ENCODE data around the gene LRRC4C.

- PRO-cap, 7 experiments = no peak in any of the 7 experiments
These were observed 3.2 kb downstream of the APIP start for GRCh38 chr11:34912889-34913485.

GRCh38 chr11:34935315-34936063 lies 19.1 kb downstream of the PDHX start:
- PRO-cap, 7 experiments = no peak in any of the 7 experiments

GRCh38 chr11:35013236-35014454 lies 97.2 kb downstream of the PDHX start:
- PRO-cap, 7 experiments = peak in 5 of 7 experiments; most common plus-strand start chr11:35013686 (in 1); most common minus-strand start chr11:35013708 (in 5)

- PRO-cap, 7 experiments = no peak in any of the 7 experiments
These were observed 136.2 kb downstream of the CD44 start for GRCh38 chr11:35274846-35275977.

- PRO-cap, 7 experiments = no peak in any of the 7 experiments
These were observed 55.3 kb downstream of the SLC1A2 start for GRCh38 chr11:35363932-35364582.

DNA sequence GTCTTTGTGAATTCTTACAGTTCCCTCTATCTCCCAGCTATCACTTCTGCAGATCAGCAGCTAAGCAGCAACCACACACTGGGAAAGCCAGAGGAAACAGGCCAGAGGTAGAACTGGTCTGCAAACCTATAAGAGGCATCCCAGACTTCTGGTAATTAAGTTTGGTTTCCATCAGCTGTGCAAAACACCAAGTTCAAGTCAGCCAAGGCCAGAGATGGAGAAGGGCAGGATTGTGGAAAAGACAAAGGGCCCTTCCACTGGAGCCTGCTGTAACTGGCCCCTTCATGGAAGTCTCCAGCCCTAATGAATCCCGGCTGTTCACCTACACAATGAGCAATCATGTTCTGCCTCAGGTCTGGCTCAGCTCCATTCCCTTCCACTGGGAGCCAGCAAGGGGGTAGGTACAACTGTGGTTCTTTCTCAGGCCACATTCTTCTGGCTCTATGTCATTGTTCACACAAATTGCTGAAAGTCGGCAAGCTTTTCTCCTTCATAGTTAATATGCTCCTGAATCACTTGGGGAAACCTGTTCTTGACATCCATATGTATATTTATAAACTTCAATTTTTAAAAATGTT lies 4.7 kb upstream of the PAMR1 start:
- PRO-cap, 7 experiments = no peak in any of the 7 experiments

DNA sequence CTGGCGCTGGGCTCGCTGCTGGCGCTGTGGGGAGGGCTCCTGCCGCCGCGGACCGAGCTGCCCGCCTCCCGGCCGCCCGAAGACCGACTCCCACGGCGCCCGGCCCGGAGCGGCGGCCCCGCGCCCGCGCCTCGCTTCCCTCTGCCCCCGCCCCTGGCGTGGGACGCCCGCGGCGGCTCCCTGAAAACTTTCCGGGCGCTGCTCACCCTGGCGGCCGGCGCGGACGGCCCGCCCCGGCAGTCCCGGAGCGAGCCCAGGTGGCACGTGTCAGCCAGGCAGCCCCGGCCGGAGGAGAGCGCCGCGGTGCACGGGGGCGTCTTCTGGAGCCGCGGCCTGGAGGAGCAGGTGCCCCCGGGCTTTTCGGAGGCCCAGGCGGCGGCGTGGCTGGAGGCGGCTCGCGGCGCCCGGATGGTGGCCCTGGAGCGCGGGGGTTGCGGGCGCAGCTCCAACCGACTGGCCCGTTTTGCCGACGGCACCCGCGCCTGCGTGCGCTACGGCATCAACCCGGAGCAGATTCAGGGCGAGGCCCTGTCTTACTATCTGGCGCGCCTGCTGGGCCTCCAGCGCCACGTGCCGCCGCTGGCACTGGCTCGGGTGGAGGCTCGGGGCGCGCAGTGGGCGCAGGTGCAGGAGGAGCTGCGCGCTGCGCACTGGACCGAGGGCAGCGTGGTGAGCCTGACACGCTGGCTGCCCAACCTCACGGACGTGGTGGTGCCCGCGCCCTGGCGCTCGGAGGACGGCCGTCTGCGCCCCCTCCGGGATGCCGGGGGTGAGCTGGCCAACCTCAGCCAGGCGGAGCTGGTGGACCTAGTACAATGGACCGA lies 637 bp downstream of the FJX1 start:
- PRO-cap, 7 experiments = no peak in any of the 7 experiments

DNA sequence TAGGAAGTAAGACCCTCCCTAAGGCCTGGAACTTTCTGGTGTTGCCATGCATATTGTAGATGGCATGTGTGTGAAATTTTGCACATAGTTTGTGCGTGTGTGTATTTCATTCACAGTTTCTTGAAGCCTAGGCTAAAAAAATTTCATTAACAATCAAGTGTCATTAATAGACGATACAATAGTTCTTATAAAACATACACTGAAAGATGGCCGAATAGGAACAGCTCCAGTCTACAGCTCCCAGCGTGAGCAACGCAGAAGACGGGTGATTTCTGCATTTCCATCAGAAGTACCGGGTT lies 40.0 kb downstream of the TRIM44 start:
- PRO-cap, 7 experiments = no peak in any of the 7 experiments

DNA sequence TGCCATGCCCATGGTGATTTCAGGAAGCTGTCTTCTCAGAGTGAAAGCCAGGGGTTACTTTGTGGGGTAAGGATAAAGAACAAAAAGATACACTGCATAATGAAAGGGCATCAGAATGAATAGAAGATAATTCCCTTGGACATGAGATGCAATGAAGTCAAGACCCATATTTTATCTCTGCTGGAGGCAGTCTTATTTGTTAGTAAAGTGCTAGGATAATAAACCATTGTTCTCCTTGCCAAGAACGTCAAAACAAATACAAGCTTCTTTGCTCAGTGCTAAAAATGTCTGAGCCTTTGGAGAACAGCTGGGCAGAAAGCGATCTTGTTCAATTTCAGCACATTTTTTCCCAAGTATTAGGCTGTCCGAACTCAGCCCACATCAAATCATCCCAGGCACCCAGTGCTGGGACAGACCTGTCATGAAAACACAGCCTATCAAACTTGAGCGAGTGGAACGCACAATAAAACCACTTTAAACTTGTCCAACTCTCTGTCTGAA lies 38.0 kb upstream of the LDLRAD3 start:
- PRO-cap, 7 experiments = no peak in any of the 7 experiments

DNA sequence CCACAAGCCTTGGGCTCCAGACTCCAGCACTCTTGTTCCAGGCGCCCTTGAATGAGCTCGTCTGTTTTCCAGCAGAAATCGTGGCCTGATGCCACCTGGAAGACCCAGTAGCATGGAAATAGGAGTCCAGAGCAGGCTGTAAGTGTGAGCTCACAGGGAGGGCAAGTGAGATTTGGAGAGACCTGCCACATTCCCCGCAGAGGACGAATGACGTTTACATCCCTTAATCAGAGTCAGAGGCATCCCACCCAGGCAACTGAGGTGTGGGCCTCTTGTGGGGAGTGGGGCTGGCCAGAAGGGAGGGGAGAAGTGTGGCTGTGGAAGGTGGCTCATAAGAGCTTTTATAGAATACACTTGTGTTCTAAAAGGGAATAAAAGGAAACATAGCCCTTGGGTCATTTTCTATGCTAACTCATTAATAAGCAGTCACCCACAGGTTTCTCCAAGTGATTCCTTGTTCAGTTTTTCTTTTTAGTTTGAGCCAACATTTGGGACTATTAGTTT lies 72.0 kb downstream of the LDLRAD3 start:
- PRO-cap, 7 experiments = no peak in any of the 7 experiments

GRCh38 chr11:36345040-36345509 lies 49.0 kb downstream of the PRR5L start:
- PRO-cap, 7 experiments = no peak in any of the 7 experiments

GRCh38 chr11:36367697-36368368 lies 71.7 kb downstream of the PRR5L start:
- PRO-cap, 7 experiments = no peak in any of the 7 experiments

- PRO-cap, 7 experiments = no peak in any of the 7 experiments
These were observed 76.4 kb downstream of the PRR5L start for GRCh38 chr11:36372544-36372843.

DNA sequence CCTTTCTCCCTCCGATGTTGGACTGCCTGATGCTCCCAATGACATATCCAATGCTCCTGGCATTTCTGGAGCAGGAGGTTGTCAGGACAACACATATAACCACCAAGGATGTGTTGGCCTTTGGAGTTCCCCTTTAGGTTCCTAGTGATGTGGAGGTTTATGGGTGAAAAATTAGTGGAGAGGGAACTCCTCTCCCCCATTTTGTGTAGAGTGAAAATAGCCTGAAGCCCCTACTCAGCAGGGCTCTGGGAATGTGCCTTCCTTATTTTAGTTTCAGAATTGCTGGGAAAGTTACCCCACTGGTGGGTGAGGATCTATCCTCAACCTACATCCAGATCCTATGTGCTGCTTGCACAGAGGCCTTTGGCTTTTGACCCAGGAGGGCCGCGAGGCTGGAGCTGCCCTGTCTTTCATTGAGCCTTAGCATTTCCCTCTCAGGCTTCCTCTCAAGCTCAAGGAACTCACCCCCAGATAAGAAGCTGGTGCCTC lies 47.0 kb downstream of the TRAF6 start:
- PRO-cap, 7 experiments = no peak in any of the 7 experiments

- PRO-cap, 7 experiments = peak in 1 of 7 experiments; most common plus-strand start chr11:36510049 (in 1)
These were observed 600 bp downstream of the TRAF6 start for GRCh38 chr11:36509142-36510201.

- PRO-cap, 7 experiments = no peak in any of the 7 experiments
These were observed 853.1 kb upstream of the RAG2 start for GRCh38 chr11:37451113-37451503.

DNA sequence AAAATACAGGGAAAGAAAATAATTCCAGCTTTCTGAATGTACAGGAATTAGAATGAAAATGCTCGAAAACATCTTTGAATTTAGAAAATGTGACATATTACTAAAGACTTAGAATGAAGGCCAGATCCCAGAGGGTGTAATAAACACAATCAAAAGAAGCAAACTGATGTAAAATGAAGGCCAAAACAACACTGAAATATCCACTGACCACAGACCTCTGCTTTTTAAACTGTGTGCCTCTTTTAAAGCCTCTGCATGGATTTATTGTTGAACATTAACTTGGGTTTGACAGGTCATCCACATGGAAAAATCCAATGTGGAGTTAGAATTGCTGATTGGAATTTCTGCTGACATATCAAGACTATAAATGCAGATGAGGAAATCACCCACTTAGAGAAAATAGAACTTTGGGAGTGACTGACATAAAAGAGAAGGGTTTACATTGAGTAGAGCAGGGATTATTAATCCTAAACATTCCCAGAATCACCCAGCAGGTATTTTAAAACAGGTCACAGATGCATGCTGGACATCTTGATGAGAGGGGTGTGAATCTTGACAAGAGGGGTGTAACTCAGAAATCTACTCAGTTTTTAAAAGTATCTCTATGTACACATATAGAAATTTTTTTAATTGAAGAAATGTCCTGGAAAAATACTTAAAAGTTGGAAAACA lies 853.9 kb upstream of the RAG2 start:
- PRO-cap, 7 experiments = no peak in any of the 7 experiments

GRCh38 chr11:40099284-40099843 lies 1360.1 kb downstream of the LRRC4C start:
- PRO-cap, 7 experiments = no peak in any of the 7 experiments

DNA sequence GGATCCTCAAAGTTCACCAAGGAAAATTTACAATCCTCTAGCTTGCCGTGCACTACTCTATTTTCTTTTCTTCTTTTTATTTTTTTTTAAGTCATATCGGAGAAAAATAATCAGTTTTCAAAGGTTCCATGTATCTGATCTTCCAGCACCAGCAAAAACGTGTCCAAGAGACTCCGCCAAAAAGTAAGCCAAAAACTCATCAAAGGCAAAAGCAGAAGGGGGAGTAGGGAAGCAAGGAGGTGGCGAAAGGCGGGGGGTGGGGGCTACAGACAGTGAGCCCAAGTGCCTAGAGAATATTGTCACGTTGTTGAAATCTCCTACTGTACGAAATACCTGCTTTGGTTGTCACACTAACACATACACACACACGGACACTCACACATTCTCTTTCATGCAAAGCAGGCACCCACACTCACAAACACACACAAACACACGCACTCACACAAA lies at the start of gene LRRC4C:
Gene LRRC4C (minus strand): TSS at position 213 of the 447 bp plus-strand sequence.
- PRO-cap, 7 experiments = no peak in any of the 7 experiments

GRCh38 chr11:43697357-43698270 lies 17.1 kb downstream of the HSD17B12 start:
- PRO-cap, 7 experiments = no peak in any of the 7 experiments